GM12891 (cell line): ENCODE measurements around a stretch of chr20.

DNA sequence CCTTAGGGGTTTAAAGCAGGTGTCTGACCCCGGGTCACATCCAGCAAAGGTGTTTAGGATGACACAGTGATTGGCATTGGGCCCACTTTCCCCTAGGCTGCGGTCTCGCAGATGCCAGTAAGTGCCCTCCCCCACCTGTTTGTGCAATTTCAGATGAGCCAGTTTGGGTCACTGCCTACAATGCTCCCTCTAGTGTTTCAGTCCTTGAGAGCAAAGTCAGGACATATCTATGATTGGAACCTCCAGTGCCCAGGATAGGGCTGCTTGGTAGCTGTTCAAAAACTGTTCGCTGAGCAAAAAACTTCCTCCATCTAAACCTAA lies 5.3 kb downstream of the VSX1 start:
- RRBS, result no CpG with 5 or more reads among the region's 4 CpGs

GRCh38 chr20:25220728-25221351 lies 25.3 kb downstream of the ENTPD6 start:
- RRBS, result no CpG with 5 or more reads among the region's 14 CpGs

- RRBS, result 94% methylated on average over 8 of the region's 35 CpGs
Observed at GRCh38 chr20:25292196-25292965, 44.5 kb downstream of the PYGB start.

DNA sequence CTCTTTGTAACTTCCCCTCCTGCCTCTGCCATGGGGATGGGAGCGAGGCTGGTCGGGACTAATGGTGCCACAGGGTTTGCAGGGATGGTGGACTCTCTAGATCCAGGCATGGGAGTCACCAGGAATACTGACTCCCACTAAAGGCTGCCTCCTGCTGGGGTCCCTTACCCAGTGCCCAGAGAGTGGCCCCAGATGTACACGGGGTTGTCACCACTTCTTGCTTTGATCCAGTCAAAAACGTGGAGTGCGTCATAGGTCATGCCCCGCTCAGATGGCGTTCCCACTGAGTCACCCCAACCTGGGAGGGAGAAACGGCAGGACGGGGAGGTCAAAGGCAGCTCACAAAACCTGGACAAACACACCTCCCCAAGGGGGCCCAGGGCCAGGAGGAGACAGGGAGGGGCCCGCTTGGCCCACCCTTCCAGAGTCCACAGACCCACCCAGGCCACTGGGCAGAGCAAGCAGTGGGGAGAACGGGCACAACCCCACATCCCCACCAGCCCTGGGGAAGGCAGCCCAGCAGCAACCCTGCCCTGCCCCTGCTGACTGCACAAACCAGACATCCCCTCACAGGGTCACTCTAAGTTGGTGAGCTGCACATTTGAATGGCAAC lies 61.5 kb downstream of the PYGB start:
- RRBS, result no CpG with 5 or more reads among the region's 11 CpGs

GRCh38 chr20:25389191-25389630 lies 1.4 kb downstream of the ABHD12 start:
- RRBS, result no CpG with 5 or more reads among the region's 9 CpGs

DNA sequence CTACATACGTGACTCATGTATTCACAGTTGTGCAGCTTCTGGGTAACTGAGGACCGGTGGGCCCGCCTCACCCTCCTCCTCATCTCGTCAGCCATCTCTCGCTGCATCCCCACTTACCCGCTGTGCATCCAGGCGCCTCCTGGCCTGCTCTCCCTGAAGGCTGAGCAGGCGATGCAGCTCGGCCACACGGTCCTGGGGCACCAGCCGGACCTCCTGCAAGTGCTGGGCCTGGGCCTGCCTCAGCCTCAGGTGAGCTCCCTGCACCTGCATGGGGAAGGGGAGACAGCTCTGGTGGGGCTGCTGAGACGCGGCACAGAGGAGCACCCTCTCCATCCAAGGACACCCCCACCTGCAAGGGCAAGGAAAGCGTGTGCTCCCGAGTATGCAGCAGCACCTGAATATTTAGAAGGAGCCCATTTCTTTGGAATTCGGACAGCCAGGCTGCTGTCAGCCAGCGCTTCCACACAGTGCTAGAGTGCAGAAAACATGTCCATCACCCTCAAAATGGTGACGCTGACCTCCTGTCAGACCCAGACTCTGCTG lies 50.9 kb downstream of the GINS1 start:
- RRBS, result no CpG with 5 or more reads among the region's 18 CpGs

GRCh38 chr20:25464507-25465050 lies 57.1 kb downstream of the GINS1 start:
- RRBS, result 90% methylated on average over 5 of the region's 11 CpGs

DNA sequence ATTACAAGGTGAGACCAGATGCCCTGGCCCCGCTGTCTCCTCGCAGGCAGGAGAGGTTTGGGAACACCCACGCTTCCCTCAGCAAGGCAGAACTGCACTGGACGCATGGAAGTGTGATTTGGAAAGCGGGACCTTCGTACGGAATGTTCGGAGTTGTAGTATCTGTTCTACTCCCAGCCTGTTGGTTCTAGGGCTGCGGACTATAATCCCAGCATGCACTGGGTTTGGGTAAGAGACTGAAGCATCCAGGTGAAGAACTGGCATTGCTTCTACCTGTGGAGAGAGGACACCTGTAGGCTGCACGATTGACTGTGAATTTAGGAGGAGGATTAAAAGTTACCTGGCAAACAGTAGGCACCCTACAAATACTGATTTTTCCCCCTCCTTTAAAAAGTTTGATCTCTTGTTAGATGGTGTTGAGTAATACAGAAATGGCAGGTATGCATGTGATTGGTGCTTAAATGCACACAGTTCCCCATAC lies 54.7 kb upstream of the ZNF337 start:
- RRBS, result no CpG with 5 or more reads among the region's 10 CpGs

DNA sequence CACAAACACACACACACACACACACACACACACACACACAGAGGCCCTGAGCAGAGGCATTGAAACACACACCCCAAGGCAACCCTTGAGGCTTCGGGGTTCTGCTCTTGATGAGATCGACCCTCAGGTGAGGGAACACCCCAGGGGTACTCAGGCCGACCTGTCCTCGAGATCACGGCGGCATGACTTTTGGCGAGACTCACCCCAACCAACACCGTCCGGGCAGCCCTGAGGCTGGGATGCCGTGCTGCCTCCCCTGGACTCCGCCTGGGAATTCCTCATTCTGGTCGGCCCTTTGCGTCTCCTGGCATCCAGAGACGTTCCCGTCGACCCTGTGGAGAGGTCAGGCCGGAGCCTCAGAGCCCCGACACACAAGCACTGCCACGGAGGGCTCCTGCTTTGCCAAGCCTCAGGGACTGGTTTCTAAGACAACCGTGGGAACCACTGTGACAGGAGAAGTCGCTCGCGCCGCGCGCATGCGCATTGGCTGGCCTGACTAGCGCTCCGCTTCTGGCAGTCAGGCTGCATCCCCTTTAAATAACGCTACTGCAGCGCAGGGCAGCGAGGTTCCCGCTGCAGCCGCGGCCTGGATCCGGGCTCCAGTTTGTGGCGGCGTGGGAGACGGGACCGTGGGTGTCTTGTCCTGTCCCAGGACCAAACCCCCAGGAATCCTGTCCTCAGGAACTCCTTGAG lies 163.0 kb upstream of the ZNF337 start:
- RRBS, result no CpG with 5 or more reads among the region's 40 CpGs

DNA sequence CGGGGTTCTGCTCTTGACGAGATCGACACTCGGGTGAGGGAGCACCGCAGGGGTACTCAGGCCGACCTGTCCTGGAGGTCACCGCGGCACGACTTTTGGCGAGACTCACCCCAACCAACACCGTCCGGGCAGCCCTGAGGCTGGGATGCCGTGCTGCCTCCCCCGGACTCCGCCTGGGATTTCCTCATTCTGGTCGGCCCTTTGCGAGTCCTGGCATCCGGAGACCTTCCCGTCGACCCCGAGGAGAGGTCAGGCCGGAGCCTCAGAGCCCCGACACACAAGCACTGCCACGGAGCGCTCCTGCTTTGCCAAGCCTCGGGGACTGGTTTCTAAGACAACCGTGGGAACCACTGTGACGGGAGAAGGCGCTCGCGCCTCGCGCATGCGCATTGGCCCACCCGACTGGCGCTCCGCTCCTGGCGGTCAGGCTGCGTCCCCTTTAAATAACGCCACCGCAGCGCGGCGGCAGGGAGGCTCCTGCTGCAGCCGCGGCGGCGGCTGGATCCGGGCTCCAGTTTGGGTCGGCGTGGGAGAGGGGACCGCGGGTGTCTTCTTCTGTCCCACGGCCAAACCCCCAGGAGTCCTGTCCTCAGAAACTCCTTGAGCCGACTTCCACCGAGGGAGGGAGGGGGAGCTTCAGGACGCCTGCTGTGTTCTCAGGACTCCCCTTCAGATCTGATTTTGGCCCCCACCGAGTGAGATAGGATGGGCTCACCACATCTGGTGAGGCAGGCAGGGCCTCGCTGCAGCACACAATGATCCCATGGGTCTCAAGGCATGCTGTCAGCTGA lies 166.5 kb upstream of the ZNF337 start:
- RRBS, result no CpG with 5 or more reads among the region's 59 CpGs

DNA sequence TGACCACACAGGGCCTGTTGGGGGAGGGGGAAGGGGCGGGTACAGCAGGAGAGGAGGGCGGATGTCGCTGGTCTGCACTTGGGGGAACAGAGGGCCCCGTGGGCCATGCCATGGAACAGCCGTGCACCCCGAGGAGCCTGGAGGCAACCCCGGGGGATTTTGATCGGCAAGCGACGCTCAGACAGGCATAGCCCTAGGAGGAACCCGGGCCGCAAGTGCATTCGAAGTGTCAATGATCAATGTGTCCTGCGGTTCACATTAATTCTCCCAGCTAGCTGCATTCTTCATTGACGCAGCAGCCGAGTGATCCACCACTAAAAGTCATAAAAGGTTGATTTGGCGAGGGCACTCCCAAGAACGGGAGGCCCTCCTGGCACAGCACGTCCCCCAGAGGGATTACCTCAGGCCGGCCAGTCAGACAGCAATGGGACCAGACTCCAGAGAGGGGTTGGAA lies 772.7 kb upstream of the DEFB115 start:
- RRBS, result no CpG with 5 or more reads among the region's 20 CpGs

DNA sequence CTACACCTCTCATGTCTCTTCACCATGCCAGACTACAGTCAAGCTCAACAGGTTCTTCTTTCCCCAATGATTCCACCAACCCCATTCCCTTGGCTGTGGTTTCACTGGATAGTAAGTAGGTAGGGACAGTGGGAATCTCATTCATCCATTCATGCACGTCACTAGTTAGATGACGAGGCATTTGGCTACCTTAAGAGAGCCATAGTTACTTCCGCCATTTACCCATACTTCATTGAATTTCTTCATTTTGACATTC lies 744.9 kb upstream of the DEFB115 start:
- RRBS, result no CpG with 5 or more reads among the region's 3 CpGs

GRCh38 chr20:30586303-30586604 lies 671.2 kb upstream of the DEFB115 start:
- RRBS, result no CpG with 5 or more reads among the region's 20 CpGs

DNA sequence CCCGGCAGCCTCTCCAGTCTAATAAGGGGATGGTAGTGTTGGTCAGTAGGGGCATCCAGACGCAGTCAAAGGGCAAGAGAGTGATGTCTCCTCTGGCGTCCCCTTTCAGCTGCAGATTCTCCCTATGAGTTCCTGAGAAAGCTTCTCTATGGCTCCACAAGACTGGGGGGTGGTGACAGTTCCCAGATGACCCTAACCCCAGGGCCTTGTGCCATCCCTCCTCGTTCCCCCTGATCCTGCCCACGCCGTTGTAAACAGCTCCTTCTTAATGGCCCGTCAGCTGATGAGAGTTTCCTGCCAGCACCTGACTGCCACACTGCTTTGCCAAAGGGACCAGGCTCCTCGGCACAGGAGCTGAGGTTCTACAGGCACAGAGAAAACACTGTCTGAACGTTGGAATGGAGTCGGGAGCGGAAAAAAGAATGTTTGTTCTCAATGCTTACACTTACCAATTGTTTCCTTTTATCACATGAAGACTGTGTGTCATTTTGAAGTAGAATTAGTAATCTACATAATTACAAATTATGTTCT lies 645.9 kb upstream of the DEFB115 start:
- RRBS, result no CpG with 5 or more reads among the region's 11 CpGs

DNA sequence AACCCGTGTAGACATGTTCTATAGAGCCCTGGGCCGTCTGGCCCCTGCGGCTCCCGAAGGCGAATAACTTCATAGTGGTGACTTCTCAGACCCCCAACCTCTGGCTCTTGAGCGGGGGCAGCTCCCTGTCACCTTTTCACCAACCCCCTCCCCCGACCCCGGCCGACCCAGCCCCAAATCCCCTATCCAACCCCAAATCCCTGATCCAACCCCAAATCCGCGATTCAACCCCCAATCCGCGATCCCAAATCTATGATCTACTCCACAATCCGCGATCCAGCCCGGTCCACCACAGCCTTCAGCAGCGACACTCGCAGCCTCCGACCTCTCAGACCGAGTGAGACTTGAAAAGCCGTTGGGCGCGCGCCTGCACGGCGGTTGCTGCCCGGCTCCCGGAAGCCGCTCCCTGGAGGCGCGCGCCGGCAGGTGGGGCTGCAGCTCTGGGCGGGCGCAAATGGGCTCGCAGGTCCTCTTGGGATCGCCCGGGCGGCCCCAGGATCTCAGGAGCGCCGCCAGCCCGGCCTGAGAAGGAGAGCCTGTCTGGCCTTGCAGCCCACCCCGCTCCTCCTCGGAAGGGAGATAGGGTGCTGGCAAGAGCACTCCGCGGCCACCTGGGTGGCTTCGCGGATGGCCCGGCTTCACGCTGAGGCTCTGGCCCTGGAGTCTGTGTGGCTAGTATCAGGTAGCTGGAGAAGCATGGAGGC lies 533.5 kb upstream of the DEFB115 start:
- RRBS, result no CpG with 5 or more reads among the region's 50 CpGs

- RRBS, result no CpG with 5 or more reads among the region's 2 CpGs
Observed at GRCh38 chr20:30825739-30826022, 431.8 kb upstream of the DEFB115 start.

- RRBS, result no CpG with 5 or more reads among the region's 4 CpGs
Observed at GRCh38 chr20:31475942-31476339, 853 bp downstream of the REM1 start.

DNA sequence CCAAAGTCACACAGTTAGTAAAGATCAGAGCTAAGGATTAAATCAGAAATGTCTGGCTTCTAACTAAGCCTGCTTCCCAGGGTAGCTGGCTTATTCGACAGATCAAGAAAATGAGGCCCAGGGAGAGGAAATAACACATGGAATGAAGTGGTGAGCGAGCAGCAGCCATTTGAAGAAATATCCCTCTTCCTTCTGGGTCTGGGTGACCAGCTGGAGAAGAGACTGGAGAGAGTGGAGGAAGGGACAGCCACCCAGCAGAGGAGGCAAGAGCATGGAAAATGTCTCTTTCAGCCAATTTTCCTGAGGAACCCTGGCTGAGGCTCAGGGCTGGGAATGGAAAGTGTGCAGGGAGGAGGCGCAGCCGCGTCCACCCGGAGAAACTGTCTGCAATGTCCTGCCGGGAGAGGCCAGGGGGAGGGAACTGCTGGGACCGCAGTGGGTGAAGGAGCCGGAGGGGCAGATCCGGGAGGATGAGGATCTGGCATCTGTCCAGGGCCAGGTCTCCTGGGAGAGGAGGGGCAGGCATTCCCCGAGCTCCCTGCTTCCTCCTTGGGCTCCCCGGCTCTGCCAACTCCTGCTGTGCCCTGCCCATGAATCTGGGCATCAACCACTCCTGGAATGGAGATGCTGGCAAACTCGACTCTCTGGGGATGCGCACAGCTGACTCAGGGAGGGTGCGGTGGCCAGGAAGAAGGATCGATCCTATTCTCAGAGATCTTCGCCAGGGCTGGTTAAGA lies 17.5 kb upstream of the HM13 start:
- RRBS, result 25% methylated on average over 6 of the region's 17 CpGs

- RRBS, result no CpG with 5 or more reads among the region's 45 CpGs
Observed at GRCh38 chr20:31572236-31573181, 25.3 kb downstream of the MCTS2 start.

DNA sequence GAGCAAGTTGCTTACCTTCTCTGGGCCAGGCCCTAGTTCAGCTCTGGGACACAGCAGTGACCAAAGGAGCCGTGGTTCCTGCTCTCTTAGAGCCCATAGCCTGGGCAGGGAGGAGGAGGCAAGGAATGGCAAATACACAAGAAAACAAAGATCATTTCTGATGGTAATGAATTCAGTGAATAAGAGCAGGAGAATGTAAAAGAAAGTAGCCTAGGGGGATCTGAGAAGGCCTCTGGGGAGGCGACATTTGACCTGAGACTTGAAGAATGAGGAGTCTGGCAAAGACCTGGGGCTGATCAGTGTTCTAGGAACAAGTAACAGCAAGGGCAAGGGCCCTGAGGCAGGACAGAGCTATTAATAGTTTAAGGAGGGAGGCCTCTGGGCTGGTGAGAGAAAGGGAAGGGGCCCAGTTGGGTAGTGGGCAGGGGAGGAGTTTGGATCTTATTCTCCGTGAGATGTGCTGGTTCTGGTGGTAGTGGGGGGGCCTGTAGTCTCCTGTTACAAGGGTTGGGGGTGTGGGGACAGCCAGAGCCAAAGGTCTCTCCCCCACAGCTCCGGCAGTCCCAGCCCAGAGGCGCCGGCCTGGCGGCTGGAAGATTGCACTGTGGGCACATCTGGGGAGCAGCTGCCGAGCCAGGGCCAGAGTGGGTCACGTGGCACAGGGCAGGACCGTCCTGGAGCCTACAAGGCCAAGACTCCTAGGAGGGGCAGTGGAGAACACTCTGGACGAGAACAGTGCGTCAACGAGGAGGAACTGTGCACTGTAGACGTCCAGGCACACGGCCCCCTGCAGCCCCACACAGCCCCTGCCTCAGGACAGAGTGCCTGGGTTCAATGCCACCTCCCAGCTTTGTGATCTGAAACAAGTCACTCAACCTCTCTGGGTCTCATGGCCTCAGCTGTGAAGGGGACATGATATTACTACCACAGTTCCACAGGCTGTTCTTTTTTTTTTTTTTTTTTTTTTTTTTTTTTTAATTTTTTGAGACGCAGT lies 9.2 kb upstream of the ID1 start:
- RRBS, result no CpG with 5 or more reads among the region's 16 CpGs